Thoracic aorta endothelial cell (primary cell): ENCODE results near the genes FOSB and GIPR.

DNA sequence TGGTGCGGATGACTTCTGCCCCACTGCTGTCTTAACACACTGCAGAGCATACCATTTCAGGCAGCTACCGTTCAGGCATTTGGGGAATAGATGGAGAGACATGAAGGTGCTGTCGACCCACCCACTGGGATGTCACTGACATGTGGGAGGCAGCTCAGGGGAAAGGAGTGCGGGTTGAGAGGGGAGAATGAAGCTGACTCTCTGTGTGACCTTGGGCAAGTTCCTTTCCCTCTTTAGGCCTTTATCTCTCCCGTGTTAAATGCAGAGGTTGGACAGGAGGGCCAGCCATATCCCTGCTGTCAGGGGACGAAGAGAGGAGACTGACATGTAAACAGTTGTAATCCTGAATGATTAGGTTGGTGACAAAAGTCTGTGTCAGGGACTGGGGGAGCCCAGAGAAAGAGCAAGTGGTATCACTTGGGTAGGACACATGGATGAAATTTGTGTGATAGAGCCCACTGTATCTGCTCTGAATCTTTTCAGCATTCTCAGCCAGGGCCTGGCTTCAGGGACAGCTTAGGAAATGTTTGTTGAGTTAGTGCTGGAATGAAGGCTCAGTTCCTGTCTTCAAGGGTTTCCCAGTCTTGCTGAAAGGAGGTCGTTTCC is 1.0 kb downstream of the CLPTM1 start:
- CAGE, long polyA plus RNA, result no peak

DNA sequence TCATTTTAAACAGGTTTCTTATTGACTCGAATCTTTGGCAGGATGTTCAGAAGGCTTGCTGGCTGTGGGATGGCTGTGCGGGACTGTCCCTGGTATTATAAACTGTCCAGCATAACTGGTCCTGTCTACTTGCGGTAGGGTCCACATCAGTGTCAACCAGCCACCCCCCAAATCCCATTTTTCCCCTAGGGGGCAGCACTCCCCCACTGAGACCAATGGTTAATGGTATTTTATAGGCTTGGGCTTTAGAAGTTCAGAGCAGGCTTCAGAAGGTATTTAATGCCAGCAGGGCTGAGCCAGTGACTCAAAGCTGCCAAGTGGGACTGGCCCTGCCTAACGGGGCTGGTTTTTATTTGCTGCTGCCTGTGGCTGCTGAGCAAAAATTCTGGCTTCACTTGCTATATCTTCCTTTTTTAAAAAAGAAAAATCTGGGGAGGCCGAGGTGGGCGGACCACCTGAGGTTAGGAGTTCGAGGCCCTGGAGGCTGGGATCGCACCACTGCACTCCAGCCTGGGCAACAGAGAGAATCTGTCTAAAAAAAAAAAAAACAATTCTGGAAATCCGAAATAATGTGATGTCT is 15.7 kb downstream of the RELB start:
- CAGE, long polyA plus RNA, result no peak

GRCh38 chr19:45064178-45065095 is 11.8 kb downstream of the ZNF296 start:
- CAGE, long polyA plus RNA, result no peak

- CAGE, long polyA plus RNA, result no peak
These were observed 1.2 kb downstream of the ZNF296 start for GRCh38 chr19:45075086-45075482.

DNA sequence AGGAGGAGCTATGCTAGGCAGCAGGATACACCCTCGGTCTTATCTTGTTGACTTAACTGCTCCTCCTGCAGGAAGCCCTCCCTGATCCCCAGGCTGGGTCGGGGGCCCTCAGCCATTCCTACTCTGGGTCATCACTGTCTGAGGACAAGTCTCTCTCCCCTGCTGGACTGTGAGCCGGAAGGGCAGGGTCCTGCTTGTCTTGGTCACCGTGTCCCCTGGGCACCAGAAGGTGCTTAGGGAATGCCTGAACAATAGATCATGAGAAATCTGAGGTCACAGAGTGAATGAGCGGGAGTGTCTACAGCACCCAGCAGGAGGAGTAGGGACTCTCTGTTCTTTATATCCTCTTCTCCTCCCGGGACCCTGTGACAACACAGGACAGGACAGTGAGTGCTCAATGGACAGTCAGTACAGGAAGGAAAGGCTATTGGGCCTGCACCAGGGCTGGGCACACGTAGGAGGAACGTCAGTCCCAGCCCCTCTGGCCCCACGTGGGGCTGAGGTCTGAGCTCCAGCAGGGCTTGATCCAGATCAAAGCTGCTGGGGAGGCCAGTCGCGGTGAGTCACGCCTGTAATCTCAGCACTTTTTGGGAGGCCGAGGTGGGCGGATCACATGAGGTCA is 6.5 kb downstream of the NKPD1 start:
- CAGE, long polyA plus RNA, result no peak

GRCh38 chr19:45245918-45246232 is 668 bp upstream of the EXOC3L2 start:
- CAGE, long polyA plus RNA, result no peak

GRCh38 chr19:45280312-45281313 is 29.5 kb downstream of the MARK4 start:
- CAGE, long polyA plus RNA, result no peak

DNA sequence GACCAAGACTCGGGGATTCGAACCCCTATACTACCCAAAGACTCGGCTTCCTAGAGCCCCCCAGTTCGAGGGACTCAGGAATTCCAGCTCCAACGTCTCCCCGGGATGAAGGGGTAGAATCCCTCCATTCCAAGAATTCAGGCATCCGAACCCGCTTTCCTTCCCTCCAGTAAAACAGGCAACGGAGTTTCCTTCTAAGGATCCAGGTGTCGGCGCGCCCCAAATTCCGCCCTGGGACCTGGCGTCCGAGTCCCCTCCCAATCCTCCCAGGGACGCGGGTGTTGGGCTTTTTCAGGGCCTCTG is 245 bp downstream of the PPP1R13L start:
- CAGE, long polyA plus RNA, result no peak

DNA sequence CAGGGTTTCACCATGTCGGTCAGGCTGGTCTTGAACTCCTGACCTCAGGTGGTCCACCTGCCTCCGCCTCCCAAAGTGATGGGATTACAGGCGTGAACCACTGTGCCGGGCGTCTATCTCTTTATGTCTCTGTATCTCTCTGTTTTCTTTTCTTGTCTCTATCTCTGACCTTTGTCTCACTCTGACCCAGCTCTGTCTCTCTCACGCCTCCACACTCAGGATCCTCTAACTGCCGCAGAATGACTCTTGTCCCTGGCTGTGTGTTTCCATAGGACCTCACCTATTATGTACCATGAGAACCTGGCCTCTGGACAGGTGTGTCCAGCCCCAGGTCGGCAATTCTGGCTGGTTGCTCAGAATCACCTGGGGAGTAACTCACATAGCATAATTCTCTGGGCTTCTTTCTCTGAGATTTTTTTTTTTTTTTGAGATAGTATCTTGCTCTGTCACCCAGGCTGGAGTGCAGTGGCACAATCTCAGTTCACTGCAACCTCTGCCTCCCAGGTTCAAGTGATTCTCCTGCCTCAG is 20.3 kb upstream of the FOSB start:
- CAGE, long polyA plus RNA, result no peak

- CAGE, long polyA plus RNA, result no peak
These were observed at the start of gene FOSB for GRCh38 chr19:45467262-45468102. TSS of gene FOSB (plus strand) at chr19:45467996.

- CAGE, long polyA plus RNA, result no peak
These were observed 953 bp upstream of the VASP start for GRCh38 chr19:45506386-45506665.

DNA sequence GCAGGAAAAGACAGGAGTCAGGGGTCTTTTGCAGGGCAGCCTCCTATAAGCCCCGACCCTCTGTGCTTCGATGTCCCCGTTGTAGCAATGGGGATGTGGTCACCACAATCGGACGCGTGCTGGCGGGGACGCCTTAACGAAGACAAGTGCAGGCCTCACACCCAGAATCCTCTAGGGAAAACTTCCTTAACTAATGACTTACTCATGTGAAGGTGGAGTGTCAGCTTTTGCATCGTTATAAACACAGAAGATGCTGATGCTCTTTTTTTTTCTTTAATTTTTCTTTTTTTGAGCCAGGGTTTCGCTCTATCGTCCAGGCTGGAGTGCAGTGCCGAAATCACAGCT is 22.2 kb downstream of the VASP start:
- CAGE, long polyA plus RNA, result no peak

DNA sequence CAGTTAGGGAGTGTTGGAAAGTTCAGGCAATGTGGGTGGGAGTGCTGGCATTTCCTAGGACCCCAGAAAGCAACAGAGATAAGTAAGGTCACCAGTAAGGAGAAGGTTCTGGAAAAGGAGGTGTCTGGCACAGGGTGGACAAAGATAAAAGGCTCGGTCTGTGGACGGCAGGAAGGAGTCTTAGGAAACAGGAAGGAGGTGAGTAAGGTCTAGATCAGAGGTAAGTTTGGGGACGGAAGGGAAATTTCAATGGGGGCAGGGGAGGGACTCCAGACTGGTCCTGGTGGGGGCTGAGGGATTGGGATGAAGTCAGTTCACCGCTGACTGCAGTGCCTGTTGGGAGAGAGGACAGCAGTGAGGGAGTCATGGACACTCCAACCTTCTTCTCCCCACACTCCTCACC is 7.8 kb upstream of the OPA3 start:
- CAGE, long polyA plus RNA, result no peak

DNA sequence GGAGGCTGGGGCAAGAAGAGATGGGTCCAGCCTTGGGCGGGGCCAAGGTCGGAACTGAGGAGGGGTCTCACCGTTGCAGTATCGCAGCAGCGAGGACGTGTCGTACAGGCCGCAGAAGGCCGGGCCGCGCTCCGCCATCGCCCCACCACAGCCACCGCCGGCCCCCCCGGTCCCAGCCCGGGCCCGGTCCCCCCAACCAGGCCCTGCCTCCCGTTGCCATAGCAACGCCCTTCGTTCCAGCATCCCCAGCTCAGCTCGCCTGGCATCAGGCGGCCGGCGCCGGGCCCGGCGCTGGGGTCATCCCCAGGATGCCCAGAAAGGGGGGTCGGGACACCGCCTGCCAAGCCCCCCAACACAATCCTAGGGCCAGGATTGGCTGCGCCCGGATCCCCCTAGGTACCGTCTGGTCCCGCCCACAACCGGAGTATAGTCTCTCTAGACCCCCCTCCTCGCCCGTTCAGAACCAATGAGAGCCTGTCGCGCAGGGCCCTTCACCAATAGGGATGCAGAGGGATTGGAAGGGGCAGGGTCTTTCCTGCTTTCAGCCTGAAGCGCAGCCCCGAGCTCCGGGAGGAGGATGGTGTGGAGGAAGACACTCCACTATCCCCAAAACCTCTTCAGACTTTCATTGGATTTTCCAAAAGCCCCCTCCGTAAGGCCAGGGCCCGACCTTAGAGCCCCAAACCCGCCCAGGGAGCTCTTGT is 6.2 kb upstream of the EML2 start:
- CAGE, long polyA plus RNA, result no peak

- CAGE, long polyA plus RNA, result no peak
These were observed at the start of gene GIPR for GRCh38 chr19:45667488-45668391. TSS of gene GIPR (plus strand) at chr19:45668221.

- CAGE, long polyA plus RNA, result no peak
These were observed 9.4 kb downstream of the FBXO46 start for GRCh38 chr19:45721352-45721584.

- CAGE, long polyA plus RNA, result no peak
These were observed 1.5 kb downstream of the SIX5 start for GRCh38 chr19:45767572-45768010.

GRCh38 chr19:45770142-45770644 is 1.1 kb upstream of the SIX5 start:
- CAGE, long polyA plus RNA, result no peak

DNA sequence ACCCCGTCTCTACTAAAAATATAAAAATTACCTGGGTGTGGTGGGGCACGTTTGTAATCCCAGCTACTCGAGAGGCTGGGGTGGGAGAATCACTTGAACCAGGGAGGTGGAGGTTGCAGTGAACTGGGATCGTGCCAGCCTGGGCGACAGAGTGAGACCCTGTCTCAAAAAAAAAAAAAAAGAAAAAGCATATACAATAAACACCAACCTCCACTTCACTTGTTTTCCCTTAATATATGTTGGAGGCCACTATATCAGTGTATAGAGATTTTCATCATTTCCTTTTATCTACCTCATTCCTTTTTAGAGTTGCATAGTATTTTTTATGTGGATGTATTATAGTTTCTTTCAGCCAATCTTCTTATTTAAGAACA is 1.1 kb downstream of the SYMPK start:
- CAGE, long polyA plus RNA, result no peak

DNA sequence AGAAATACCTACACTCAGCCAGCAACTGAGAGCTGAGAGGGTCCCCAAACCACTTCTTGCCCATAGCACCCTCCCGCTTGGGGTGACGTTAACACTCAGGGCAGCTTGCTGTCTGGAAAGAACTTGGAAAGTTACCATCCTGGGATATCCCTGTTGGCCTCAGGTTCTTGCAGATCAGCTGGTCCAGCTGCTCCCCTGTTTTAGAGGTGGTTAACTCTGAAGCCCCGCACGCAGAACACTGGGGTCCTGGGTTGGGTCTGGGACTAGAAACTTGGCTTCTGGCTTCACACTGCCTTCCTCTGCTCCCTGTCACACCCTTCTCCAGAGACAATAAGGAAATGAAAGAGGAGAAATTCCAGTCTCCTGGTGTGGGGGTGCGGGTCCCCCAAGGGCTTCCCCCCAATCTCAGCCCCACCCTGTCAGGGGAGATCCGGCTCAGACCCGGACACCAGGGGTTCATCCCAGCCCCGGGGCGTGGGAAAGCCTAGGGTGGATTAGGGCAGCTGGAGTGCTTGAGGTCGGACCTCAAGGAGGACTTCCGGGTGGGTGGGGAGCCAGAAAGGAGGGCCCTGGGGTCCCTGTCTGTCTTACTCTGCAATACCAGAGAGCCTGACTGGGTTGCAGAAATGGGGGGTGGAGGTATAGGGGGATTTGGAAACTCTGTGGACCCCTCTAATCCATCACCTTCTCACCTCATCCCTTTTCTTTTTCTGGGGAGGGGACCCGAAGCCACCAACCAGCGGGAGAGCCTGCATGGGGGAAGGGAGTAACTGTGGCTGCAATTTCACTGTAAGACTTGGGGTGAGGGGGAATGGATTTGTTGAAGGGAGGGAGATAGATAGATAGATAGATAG is 2.7 kb downstream of the FOXA3 start:
- CAGE, long polyA plus RNA, result no peak